ENCODE measurements around a stretch of chr1.

DNA sequence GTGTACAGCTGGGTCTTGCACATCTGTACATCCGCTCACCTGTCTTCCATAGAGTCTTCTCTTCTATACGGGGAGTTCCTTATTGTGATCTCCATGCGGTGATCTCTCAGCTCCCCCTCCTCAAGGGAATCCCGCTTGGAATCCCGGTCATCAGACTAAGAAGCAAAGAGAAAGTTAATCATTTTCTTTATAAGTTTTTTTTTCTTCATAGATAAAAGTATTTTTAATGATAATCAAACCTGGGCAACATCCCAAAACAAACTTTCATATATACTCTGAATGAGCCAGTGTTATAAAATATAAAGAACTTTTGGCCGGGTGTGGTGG, 3.5 kb downstream of the CDK11B start:
- PRO-cap, 3 experiments = no peak in any of the 3 experiments
- RAMPAGE, long total RNA, 4 experiments = start-site peak on the minus strand in 2 of 4 experiments, centred at positions 93 to 95 of the sequence, 35 to 72 reads per replicate
- RRBS = 33% methylated on average over 1 of the region's 6 CpGs

GRCh38 chr1:1677869-1678271, 14.7 kb downstream of the SLC35E2B start:
- PRO-cap, 3 experiments = no peak in any of the 3 experiments
- RAMPAGE, long total RNA, 4 experiments = no peak in any of the 4 experiments
- RRBS = 49% methylated on average over 5 of the region's 19 CpGs

- PRO-cap, 3 experiments = no peak in any of the 3 experiments
- RAMPAGE, long total RNA, 4 experiments = no peak in any of the 4 experiments
- RRBS = no CpG with 5 or more reads among the region's 17 CpGs
Measured at GRCh38 chr1:1815547-1816609, 37.6 kb upstream of the NADK start.

- PRO-cap, 3 experiments = peak in 3 of 3 experiments; most common plus-strand start chr1:1890306 (in 2); most common minus-strand start chr1:1890432 (in 3)
- RAMPAGE, long total RNA, 4 experiments = no peak in any of the 4 experiments
- RRBS = 1% methylated on average over 83 of the region's 111 CpGs
Measured at GRCh38 chr1:1889671-1890677, 913 bp downstream of the GNB1 start.

GRCh38 chr1:1917969-1918495, 1.0 kb downstream of the TMEM52 start:
- PRO-cap, 3 experiments = peak in 3 of 3 experiments; most common plus-strand start chr1:1918397 (in 2); most common minus-strand start chr1:1918231 (in 1)
- RAMPAGE, long total RNA, 4 experiments = no peak in any of the 4 experiments
- RRBS = 13% methylated on average over 3 of the region's 16 CpGs

DNA sequence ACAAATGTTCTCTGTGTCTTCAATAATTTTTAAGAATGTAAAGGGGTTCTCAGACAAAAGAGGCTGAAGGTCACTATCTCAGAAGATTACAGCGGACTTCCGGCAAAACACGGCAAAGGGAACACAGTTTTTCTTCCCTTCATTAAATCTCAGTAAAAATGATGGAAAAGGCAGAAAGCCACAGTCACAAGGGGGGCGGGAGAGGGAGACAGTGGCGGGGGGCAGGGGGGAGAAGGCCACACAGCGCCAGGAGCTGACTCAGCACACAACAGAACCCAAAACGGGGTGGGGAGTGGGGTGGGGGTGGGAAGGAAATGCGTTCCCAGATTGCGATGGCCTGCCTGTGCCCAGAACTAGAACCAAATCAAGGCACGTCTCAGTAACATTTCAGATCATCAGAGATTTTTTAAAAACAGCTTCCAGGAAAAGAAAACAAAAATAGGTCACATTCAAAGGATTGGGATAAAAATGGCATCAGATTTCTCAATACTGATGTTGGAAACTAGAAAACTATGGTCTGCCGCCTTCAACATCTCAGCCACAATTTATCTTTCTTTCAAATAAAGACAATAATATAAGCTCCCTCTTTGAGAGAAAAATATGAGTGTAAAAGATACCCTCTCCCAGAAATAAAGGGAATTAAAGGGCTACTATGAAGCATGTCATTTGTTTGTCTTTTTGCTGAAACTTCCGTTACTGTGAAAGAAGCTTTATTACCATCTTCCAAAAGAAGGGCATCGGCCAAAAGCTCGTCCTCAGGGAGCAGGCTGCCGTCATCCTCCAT, 13.2 kb downstream of the CFAP74 start:
- PRO-cap, 3 experiments = peak in 3 of 3 experiments; most common plus-strand start position 319 of the sequence (in 1); most common minus-strand start position 366 of the sequence (in 3)
- RAMPAGE, long total RNA, 4 experiments = no peak in any of the 4 experiments
- RRBS = no CpG with 5 or more reads among the region's 15 CpGs

DNA sequence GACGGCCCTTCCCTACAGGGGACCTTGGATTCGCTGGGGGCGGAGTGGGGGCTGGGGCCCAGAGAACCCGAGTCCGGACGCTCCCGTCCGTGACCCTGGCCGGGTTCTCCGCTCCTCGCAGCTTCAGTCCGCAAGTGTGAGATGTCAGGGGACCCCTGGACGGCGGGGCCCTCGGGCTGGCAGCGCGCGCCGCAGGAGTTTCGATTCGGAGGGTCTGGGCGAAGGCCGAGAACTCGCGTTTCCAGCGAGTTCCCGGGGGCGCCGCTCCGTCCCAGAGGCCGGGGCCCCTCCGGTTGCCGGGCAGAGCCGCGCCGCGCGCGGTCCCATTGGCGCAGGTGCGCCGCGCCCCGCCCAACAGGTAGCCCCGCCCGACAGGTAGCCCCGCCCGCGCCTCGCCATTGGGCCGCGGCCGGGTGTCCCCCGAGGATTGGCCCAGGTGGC, 316 bp upstream of the PRKCZ start:
- PRO-cap, 3 experiments = peak in 3 of 3 experiments; most common minus-strand start position 295 of the sequence (in 2)
- RAMPAGE, long total RNA, 4 experiments = no peak in any of the 4 experiments
- RRBS = under 1% methylated on average over 2 of the region's 54 CpGs

GRCh38 chr1:2061088-2062090, 11.2 kb downstream of the PRKCZ start:
- PRO-cap, 3 experiments = no peak in any of the 3 experiments
- RAMPAGE, long total RNA, 4 experiments = no peak in any of the 4 experiments
- RRBS = no CpG with 5 or more reads among the region's 39 CpGs

DNA sequence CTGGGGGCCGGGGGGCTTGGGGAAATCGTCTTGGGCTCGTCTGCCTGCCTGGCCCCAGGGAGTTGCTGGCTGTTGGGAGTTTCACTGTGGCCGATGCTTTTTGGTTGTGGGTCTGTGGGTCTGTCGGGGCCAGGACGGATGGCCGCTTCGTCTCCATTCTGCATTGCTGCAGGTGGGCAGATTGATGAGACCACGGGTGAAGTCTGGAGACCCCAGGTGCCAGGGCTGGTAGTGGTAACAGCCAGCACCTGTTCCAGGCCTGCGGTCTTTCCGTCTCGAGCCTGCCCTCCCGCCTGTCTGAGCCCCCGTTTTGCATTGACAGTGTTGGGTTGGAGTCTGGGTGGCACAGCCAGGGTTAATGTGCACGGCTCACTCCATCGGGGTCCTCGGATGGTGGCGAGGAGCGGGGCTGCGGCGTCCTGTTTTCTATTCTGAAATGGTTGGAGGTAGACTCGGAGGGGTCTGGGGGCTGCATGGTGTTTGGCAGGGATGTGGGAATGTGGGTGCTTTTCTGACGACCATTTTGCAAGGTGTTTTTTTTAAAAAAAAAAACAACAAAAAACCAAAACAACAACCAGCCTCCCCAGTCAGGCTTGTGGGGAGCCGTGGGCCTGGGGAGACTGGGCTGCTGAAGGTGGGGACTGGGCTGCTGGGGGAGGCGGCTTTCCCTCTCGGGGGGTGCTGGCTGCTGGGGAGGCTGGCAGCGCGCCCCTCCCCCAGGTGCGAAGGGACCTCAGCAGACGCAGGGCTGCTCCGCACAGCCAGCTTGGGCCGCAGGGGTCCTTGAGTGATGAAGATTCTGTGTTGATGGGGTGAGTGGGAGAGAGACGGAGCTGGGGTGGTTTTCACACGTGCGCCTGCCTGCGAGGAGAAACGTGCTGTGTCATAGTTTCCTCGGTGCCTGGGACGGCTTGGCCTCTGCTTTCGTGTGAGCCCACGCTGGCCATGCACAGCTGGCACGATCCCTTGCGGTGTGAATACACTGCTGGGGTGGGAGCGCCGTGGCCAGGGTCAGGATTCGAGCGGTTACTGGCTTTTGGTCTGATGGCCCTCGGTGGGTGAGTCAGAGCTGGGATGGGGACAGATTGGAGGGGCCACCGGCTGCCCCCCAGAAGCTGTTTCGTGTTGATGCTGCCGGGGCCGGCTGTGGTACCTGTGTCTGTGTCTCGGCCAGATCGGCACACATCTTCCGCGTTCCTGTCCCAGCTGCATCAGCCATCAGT, 24.5 kb downstream of the PRKCZ start:
- PRO-cap, 3 experiments = peak in 1 of 3 experiments; most common minus-strand start position 903 of the sequence (in 1)
- RAMPAGE, long total RNA, 4 experiments = no peak in any of the 4 experiments
- RRBS = no CpG with 5 or more reads among the region's 56 CpGs

DNA sequence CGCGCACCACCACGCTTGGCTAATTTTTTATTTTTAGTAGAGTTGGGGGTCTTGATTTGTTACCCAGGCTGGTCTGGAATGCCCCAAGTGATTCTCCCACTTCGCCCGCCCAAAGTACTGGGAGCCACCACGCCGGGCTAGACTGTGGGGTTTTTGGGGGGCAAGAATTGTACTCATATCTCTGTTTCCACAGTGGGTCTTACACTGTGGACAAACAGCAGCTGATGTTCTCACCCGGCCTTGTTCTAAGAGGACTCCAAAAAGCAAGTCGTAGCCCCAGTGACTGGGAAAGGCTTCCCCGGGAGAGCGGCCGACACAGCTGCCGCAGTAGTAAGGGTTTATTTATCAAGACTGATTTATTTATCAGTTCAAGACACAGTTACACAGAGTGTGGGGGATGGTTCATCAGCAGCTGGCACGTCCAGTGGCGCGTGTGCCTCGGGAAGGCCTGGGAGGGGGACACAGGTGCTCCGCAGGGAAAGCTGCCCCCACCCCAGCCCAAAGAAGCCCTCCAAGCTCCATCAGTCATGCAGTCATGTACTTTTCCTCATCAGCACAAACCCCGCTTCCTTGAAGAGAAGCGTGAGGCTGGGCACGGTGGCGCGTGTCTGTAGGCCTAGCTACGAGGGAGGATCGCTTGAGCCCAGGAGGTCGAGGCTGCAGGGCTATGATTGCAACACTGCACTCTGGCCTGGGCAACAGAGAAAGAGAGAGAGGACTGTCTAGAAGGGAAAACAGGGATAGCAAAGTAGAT, 53.0 kb downstream of the PRKCZ start:
- PRO-cap, 3 experiments = no peak in any of the 3 experiments
- RAMPAGE, long total RNA, 4 experiments = no peak in any of the 4 experiments
- RRBS = 39% methylated on average over 4 of the region's 26 CpGs

DNA sequence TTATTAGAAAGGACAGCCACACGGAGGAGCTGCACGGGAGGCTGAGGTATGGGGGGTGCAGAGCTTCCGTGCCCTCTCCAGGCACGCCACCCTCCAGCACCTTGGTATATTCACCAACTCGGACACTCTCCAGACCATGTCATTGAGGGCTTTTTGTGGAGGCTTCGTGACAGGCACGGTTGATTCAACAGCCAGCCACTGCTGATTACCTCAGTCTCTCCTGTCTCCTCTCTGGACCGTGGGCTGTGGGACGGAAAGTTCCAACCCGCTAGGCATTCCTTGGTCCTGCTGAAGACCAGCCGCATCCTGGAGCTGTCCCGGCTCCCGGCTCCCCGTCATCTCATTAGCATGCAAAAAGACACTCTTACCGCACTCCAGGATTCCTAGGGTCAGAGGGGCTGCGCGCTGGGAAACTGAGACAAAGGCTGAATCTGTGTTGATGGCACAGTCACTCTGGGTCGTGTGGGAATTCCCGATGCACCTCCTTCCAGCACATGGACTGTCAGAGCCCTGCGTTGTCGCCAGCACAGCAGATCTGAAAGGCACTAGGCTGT, 65.6 kb downstream of the PRKCZ start:
- PRO-cap, 3 experiments = no peak in any of the 3 experiments
- RAMPAGE, long total RNA, 4 experiments = no peak in any of the 4 experiments
- RRBS = 77% methylated on average over 2 of the region's 21 CpGs

DNA sequence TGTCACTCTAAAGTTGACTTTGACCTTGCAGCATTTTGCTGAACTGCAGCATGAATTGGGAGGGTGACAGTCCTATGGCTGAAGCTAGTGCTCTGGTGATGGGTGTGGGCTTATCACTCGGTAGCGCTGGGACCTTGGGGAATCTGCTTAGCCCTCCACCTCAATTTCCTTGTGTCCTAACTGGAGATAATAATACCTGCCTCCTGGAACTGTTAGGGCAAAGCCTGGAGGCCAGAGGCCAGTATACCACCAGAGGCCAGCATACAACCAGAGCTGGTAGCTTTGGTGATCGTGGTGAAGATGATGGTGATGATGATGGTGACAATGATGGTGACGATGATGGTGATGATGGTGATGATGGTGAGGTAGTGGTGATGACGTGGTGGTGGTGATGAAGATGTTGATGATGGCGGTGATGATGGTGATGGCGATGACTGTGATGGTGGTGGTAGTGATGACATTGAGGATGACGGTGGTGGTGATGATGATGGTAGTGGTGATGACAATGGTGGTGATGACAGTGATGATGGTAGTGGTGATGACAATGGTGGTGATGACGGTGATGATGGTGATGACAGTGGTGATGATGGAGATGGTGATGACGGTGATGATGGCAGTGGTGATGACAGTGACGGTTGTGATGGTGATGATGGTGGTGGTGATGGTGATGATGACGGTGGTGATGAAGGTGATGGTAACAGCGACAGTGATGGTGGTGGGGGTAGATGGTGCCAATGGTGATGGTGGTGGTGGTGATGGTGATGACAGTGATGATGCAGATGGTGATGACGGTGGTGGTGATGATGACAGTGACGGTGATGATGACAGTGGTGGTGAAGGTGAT, 39.6 kb downstream of the FAAP20 start:
- PRO-cap, 3 experiments = no peak in any of the 3 experiments
- RAMPAGE, long total RNA, 4 experiments = no peak in any of the 4 experiments
- RRBS = no CpG with 5 or more reads among the region's 15 CpGs

DNA sequence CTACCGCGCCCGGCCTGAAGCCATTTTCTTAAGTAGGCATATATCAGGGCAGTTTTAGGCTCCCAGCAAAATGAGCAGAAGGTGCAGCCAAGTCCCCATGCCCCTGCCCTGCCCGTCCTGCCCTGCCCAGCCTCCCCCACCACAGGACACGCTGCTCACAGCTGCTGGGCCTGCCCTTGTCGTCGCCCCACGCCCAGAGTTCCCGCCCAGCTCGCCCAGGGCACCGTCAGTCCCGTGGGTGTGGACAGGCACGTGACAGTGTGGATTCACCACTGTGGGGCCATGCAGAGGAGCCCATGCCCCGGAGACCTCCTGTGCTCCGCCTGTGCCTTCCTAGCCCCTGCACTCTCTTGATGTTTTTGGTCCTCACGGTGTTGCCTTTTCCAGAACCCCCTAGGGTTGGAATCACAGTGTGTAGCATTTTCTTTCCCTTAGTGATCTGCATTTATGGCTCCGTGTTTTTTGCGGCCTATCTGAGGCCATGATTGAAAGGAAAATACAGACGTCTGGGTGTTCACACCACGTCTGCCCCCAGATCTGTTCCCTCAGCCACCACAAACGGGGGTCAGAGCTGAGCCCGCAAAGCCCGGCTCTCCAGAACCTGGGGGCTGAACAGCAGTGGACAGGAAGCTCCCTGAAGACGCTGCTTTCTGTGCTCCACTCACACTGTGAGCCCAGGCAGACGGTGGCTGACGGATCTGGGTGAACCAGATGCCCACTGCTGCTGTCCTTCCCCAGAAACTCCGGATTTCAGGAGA, 6.8 kb downstream of the FAAP20 start:
- PRO-cap, 3 experiments = no peak in any of the 3 experiments
- RAMPAGE, long total RNA, 4 experiments = no peak in any of the 4 experiments
- RRBS = 82% methylated on average over 1 of the region's 27 CpGs

DNA sequence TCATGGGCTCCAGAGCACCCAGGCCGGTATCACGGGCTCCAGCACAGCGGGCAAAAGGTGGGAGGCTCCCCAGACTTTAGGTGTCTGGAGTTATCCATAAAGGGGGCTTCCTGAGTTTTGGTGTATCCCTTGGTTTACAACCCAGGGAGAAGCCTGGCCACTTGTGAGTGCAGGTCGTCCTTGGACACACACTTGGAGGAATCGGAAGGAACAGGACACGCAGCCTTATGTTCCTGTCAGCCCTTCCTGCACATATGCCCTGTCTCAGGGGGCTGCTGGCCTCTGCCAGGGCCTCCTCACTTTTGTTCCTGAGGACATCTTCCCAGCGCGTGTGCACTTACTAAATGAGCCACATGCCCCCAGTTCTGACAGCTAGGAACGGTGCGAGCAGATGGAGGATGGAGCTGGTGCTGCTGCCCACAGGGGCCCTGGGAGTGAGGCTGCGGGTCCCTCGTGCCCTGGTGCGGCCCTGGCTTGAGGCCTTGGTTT, 25.2 kb downstream of the SKI start:
- PRO-cap, 3 experiments = no peak in any of the 3 experiments
- RAMPAGE, long total RNA, 4 experiments = no peak in any of the 4 experiments
- RRBS = 83% methylated on average over 1 of the region's 13 CpGs

DNA sequence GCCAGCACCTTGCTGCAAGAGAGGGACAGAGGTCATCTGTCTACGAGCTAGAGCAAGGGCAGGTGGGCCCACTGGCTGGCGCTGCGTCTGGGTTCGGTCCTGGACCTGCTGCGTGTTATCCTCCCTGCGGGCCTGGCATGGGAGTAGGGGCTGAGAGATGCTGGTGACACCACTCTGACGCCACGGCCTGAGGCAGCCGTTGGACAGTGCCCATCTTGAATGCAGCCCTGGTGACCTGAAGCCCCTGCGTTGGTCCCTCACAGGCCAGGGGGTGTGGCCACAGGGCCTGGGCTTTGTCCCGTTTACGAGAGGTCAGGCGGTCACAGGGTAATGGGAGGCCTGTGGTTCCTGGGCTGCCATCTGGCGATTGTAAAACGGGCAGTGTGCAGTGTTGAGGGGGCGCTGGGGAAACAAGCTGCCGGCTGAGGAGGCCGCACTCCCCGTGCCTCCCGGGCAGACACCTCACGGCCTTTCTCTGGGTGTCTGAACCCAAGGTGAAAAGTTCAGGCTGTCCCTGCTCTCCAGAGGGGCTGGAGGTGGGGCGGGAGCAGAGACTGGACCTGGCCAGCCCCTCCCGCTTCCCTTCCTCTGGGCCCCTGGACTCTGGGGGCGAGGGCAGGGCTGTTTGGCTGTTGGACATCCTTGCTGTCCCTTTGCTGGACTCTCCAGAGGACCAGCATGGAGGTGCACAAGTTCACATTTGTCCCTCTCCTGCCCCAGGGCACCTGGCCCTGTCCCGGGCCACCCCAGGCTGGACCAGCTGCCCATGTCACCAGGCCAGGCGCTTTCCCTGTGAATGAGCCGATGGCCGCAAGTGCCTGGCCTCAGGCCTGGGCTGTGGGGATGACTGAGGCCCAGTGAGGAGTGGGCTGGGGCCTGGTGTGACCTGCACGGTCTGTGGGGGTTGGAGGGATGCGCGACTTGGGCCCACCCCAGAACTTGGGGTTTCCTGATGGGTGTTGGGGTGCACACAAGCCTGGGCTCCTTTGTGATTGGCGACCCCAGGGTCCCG, 42.3 kb downstream of the SKI start:
- PRO-cap, 3 experiments = no peak in any of the 3 experiments
- RAMPAGE, long total RNA, 4 experiments = no peak in any of the 4 experiments
- RRBS = no CpG with 5 or more reads among the region's 33 CpGs

- PRO-cap, 3 experiments = no peak in any of the 3 experiments
- RAMPAGE, long total RNA, 4 experiments = no peak in any of the 4 experiments
- RRBS = no CpG with 5 or more reads among the region's 12 CpGs
Measured at GRCh38 chr1:2278003-2278718, 50.0 kb downstream of the SKI start.

- PRO-cap, 3 experiments = no peak in any of the 3 experiments
- RAMPAGE, long total RNA, 4 experiments = no peak in any of the 4 experiments
- RRBS = no CpG with 5 or more reads among the region's 22 CpGs
Measured at GRCh38 chr1:2287513-2288298, 59.6 kb downstream of the SKI start.

- PRO-cap, 3 experiments = no peak in any of the 3 experiments
- RAMPAGE, long total RNA, 4 experiments = no peak in any of the 4 experiments
- RRBS = no CpG with 5 or more reads among the region's 10 CpGs
Measured at GRCh38 chr1:2288299-2288783, 60.2 kb downstream of the SKI start.

DNA sequence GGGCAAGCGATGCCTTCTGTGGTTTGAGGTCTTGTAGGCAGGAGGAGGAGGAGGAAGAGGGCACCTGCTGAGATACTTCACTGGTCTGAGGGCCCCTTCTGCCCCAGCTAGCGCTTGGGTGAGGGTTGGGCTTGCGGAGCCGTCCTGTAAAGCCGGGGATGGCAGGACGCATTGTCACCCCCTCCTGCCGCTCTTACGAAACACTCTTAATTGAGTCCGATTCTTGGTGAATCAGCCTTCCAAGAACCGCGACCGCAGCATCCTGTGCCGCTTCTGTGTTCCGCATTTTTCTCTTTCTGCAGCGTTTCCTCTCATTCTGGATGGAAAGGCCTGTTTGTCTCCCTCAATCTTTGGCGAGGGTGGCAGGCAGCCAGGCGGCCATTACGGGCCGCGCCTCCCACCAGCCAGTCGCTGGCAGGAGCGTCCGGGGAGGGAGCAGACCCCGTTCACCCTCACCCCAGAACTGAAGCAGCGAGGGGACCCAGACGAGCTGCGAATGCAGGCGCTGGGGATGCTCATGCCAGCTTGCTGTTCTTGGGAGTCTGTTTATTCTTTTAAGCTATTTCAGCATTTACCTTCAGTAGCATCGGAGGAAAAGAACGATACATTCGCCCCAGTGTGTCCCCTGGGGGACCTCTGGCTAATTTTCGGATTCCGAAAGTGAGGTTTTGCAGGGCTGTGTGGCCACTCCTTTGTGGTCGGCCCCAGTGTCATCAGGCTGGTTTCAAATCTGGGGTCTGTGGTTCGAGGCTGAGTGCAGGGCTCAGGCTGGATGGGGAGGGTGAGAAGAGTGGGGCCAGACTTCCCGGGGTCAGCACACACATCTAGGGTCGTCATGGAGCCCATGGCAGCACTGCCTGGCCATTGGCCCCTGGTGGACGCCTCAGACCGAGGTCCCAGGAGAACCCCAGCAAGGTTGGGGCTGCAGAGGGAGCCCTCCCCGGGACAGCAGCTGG, 62.8 kb downstream of the SKI start:
- PRO-cap, 3 experiments = peak in 2 of 3 experiments; most common plus-strand start position 381 of the sequence (in 2); most common minus-strand start position 87 of the sequence (in 1)
- RAMPAGE, long total RNA, 4 experiments = no peak in any of the 4 experiments
- RRBS = no CpG with 5 or more reads among the region's 40 CpGs

DNA sequence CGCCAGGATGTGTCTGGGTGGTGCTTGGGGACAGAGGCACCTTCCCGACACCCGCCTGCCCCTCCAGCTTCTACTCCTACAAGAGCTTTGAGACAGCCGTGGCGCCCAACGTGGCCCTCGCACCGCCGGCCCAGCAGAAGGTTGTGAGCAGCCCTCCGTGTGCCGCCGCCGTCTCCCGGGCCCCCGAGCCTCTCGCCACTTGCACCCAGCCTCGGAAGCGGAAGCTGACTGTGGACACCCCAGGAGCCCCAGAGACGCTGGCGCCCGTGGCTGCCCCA, 75.6 kb downstream of the SKI start:
- PRO-cap, 3 experiments = no peak in any of the 3 experiments
- RAMPAGE, long total RNA, 4 experiments = no peak in any of the 4 experiments
- RRBS = 87% methylated on average over 6 of the region's 21 CpGs